H4 (cell line): Measurements from ENCODE around the gene NUP58.

- RAMPAGE, long total RNA, result no peak
These were observed 63.5 kb upstream of the C1QTNF9 start for GRCh38 chr13:24245749-24246418.

GRCh38 chr13:24254101-24254896 is 55.1 kb upstream of the C1QTNF9 start:
- RAMPAGE, long total RNA, result no peak

GRCh38 chr13:24288736-24289460 is 20.5 kb upstream of the C1QTNF9 start:
- RAMPAGE, long total RNA, result no peak

- RAMPAGE, long total RNA, result no peak
These were observed 14.9 kb upstream of the C1QTNF9 start for GRCh38 chr13:24294518-24294909.

GRCh38 chr13:24328202-24328604 is 18.8 kb downstream of the C1QTNF9 start:
- RAMPAGE, long total RNA, result no peak

DNA sequence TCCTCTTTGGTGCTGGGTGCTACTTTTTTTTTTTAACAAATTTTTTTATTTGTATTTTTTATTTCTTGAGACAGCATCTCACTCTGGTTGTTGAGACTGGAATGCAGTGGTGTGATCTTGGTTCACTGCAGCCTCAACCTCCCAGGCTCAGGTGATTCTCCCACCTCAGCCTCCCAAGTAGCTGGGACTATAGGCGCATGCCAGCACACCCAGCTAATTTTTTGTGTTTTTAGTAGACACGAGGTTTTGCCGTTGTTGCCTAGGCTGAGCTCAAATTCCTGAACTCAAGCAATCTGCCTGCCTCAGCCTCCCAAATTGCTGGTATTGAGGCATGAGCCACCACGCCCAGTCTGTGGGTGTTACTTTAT is 81.9 kb upstream of the ATP12A start:
- RAMPAGE, long total RNA, result no peak

- RAMPAGE, long total RNA, result no peak
These were observed 299 bp downstream of the RNF17 start for GRCh38 chr13:24764318-24764618.

GRCh38 chr13:24923257-24923744 is 640 bp upstream of the CENPJ start:
- RAMPAGE, long total RNA, result no peak

DNA sequence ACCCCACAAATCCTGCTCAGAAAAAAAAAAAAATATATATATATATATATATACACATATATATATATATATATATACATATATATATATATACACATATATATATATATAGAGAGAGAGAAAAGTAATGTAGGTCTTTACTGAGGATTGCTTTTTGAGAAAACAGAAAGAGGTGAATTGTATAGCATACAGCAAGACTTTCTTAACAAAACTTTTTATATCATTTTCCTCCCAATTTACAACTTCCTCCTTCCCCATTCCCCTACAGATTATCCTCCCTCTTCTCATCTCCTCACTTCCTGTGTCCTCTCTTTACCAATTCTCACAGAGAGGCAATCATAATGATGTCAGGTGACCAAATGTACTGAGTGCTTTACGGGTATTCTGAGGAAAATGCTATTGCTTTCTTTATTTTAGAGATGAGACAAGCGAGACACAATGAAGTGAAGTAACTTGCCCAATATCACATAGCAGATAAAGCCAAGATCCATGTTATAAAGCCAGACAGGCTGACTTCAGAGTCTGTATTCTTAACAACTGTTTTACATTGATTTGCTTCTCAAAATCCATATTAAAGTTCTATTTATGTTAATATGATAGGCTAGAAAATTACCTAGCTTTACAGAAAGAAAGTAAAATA is 1.7 kb upstream of the MTMR6 start:
- RAMPAGE, long total RNA, result no peak

DNA sequence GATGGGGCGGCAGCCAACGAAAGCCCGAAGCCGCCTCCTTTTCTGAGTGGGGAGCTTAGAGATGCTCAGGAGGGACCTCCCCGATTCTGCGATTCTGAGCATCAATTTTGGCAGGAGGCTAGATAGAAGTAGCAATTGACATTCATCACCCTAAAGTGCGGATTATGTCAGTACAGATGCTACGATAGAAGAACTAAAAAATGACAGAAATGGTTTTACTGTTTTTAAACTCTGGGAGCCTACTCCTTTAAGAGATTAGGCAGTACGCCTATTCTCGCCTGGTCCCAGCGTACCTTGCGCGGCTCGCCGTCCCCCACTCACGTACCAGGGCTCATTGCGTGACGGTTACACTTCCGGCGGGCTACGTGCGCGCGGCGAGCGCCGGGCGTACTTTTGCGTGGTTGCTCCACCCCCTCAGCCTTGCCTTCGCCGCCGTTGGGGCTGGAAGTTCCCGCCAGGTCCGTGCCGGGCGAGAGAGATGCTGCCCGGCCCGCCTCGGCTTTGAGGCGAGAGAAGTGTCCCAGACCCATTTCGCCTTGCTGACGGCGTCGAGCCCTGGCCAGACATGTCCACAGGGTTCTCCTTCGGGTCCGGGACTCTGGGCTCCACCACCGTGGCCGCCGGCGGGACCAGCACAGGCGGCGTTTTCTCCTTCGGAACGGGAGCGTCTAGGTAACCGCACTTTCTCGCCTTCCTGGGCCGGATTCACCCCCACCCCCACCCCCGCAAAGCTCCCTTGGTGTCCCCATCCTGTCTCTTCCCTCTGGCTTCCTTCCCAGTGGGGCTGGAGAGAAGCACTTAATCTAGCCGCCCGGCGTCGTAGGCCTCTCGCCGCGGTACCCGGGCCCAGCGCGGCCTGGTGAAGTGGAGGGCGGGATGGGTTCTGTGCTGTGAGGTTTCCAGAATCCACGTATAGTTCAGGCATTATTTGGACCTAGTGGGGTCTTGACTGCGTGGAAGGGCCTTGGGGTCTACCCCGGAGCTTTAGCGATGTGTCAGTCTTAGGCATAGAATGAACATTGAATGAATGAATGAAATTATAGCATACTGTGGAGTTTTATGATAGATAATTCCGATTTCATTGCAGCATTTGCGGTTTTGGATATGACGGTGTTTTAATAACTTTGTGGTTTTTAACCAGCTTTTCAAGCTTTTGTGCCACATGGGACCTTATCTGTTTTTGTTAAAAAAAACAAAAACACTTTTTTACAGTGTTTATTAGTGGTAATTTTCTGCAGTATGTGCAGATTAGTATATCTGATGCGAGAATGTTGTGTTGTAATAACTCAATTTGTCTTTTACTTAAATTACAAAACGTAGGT is at the start of gene NUP58:
TSS of gene NUP58 (plus strand) at position 417 of the 1,322 bp plus-strand sequence.
- RAMPAGE, long total RNA, result start-site peak on the plus strand centred at position 456 of the sequence, 25 bp wide, 22 reads

DNA sequence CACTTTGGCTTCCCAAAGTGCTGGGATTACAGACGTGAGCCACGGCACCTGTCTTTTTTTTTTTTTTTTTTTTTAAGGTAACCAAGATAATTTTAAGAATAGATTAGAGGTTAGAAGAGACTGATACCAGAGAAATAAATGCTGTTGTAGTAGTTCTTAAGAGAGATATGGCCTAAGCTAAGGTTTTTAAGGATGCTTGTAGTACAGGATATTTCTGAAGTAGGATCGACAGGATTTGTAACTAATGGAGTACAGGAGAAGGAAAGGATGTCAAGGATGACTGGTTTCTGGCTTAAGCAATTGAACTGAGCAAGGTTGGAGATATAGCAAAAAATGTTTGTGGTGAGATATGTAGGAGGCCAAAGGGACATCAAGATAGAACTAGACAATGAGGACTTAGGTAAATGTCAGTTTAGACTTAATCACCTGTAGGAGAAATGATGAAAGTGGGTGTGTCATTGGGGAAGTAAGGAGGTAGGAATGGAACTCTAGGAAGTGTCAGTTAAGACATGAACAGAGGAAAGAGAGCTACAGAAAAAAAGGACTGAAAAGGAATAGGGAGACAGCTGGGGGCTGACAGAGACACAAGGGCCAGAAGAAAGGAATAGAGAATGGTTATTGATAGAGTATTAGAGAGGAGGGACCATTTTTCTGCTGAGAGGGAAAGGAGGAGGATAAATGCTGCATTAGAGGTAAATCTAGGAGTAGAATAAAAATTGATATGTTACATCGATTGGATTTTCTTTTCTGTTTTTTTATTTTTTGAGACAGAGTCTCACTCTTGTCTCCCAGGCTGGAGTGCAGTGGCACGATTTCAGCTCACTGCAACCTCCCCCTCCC is 10.4 kb downstream of the NUP58 start:
- RAMPAGE, long total RNA, result no peak

DNA sequence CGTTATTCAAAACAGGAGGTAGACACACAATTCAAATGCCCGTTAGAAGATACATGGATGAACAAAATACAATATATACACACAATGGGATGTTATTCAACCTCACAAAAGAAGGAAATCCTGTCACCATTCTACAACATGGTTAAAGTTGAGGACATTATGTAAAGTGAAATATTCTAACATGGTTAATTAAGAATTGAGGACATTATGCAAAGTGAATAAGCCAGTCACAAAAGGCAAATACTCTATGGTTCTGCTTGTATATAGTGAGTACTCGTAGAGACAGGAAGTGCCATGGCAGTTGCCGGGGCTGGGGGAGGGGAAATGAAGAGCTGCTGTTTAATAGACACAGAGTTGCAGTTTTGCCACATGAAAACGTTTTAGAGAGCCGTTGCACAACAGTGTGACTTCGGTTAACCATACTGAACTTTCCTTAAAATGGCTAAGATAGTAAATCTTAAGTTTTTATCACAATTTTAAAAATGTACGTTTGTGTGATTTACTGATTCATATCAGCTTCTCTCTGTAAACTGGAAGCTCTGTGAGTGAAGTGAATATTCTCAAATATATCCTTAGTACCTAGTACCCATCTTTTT is 176.9 kb downstream of the SHISA2 start:
- RAMPAGE, long total RNA, result no peak

DNA sequence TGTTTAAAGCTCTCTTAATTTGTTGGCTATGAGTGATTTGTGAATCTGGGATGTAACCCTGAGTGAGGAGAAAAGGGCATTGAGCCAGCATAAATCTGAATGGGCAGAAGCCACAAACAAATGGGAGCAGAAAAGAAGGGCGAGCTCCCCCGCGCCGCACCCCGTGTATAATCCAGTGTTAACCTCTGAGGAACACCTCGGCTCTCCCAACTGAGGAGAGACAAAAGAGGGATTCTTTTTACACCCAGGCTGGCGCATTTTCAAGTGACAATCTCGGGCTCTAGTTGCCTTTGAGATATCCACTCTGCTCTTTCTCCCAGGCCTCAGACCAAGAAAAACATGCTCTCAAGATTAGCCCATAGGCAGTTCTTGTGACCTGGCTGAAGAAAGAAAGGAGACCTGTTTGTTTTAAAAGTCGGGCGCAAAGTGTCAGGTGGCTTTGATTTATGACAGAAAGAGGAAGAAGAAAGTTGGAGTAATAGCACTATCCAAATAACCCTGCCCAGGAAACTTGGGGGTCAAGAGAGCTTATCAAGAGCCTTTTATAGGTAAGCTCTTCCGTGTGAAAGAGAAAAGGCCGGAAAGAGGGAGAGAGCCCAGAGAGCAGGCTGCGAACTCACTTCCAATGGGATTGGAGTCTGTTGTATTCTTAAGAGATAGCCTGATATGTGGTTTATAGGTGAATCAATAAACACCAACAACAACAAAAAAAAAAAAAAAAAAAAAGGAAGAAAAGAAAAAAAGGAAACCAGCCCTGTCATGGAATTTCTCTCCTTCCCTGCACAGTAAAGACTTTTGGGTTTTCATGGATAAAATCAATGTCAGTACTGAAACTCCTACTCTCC is 27.2 kb downstream of the SHISA2 start:
- RAMPAGE, long total RNA, result no peak

DNA sequence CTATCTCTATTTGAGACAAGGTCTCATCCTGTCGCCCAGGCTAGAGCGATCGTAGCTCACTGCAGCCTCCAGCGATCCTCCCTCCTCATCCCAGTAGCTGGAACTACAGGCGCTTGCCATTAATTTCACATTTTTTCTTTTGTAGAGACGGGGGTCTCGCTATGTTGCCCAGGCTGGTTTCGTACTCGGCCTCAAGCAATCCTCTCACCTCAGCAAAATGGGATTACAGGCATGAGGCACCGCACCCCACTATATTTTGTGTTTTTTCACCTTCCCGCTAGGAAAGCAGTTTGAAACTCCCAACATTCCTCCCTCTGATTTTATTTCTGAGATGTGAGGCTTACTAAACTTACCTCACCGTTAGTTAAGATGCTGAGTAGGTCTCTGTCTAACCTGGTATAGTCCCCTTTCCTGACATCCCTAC is 560 bp upstream of the RNF6 start:
- RAMPAGE, long total RNA, result no peak

DNA sequence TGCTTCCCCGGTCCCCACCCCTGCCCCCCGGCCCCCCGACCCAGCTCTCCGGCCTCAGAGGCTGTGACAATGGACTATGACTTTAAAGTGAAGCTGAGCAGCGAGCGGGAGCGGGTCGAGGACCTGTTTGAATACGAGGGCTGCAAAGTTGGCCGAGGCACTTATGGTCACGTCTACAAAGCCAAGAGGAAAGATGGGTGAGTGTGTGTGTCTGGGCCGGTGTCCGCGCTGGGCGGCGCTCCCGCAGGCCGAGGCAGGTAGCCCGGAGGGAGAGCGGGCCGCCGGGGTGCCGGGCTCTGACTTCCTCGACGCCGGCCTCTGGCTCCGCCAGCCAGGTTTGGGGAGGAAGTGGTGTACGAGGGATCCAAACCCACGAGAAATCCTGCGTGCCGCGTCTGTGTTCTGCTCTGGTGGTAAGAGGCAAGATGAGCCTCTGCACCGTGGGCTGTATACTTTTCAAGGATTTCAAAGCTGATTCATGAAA is 686 bp downstream of the CDK8 start:
- RAMPAGE, long total RNA, result no peak

DNA sequence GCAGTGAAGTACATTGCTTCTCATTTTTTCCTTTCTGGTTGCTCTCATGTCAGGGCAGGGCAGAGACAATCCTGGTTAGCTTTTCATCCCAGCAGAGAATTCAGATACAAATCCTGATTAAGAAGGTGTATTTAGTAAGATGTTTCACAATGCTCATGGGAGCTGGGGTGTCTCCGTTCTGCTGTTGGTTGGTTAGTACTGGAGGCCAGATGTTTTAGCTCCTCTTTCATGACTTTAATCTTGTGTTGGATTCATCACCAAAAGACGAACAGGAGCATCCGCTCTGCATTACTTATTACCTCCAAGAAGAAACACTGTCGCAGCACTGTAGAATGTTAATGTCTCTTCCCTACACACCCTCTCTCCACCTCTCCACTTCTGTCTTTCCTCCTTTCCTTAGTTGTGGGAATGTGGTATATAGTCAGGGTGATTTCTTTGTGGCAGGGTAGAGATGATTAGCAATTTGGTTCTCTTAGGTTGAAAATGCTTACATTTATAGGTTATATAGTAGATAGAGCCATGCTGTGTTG is 43.1 kb downstream of the WASF3 start:
- RAMPAGE, long total RNA, result no peak

- RAMPAGE, long total RNA, result no peak
These were observed 196.1 kb upstream of the GPR12 start for GRCh38 chr13:26956458-26957232.

DNA sequence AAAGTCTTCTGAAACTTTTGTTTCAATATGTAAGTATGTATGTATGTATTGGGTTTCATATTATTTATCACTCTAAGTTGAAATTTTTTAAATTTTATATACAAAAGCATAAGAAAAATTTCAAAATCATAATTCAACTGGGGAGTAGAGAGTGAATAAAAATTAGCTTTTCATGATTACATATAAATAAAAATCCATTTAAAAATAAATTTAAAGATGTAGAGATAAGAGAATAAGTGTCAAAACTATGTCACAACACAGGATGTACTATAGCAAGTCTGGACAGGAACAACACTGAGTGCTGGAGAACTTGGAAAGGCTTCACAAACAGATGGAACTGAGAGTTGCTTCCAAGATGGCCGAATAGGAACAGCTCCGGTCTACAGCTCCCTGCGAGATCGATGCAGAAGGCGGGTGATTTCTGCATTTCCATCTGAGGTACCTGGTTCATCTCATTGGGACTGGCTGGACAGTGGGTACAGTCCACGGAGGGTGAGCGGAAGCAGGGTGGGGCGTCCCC is 46.4 kb downstream of the USP12 start:
- RAMPAGE, long total RNA, result no peak

DNA sequence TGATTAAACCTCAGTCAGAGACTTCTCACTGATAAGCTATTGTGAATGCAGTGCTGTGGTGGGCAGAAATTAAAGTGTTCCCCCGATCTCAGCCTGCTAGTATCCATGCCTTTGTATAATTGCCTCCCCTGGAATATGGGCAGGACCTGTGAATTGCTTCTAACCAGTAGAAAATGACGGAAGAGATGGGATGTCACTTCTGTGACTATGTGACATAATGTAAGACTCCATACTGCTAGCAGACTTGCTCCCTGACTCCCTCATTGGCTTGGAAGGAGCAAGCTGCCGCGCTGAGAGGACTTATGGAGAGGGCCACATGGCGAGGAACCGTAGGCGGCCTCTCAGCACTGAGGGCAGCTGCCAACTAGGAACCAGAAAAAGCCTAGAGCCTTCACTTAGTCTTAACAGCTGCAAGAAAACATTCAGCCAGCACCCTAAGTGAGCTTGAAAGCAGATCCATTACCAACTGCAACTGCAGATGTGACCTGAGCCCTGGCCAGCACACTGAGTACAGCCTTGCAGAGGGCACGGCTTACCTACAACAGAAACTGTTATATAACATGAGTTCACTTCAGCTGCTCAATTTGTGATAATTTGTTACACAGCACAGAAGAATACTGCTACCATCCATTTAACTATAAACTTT is 33.9 kb downstream of the USP12 start:
- RAMPAGE, long total RNA, result no peak

DNA sequence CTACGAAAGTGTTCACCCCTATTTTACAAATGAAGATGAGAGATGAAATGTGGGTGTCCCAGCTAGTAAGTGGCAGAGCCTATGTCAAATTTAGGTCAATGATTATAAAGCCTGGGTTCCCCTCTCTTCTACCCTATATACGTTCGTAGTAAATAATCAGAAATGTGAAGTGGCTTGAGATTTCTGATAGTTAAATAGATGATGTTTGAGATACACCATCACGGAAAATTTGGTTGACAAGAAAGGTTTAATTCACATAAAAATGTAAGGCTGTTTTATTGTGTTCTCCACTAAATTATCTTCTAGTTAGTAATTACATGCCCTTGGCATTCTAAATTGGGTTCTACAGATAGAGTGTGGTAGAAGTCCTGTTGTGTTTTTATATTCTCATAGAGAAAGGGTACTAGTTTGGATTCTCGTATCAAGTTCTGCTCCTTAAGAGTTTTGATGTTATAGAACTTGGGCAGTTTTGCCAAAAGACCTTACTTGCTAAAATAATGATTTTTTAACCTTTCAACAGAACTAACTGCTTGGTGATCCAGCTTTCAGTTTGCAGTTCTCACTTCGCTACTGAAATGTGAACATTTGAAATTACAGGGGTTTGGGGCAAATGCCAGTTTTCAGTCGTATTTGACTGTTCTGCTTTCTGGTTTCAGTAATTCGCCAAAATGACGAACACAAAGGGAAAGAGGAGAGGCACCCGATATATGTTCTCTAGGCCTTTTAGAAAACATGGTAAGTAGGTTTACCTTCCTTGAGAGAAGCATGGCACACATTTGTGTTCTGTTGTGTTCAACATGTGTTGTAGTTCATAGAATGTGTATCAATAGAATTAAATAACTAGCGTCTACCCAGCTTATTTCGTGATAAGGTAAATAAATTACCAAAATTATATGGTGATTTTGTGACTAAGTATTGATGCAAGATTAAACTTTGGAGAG is 2.0 kb downstream of the RPL21 start:
- RAMPAGE, long total RNA, result no peak